Measurements from ENCODE around the genes ANGPTL2 and PTRH1.

DNA sequence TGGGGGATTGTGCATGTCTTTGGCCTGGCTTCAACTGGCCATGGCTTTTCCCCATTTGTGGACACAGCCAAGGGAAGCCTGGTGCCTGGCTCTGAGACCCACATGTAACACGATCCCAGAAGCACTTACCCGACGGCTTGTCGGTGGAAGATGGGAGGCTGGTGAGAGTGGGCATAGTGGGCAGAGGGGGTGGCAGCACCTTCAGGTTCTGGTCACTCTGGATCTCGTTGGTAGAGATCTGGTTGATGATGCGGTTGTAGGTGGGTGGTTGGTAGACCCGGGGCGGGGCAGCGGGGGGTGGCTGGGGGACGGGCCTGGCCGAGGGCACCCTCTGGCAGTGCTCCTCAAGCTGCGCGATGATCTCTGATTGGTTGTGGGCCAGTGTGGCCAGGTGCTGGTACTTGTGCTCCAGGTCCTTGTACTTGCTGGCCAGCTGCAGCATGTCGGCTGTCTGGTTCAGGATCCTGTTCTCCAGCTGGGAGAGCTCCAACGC is 14.6 kb downstream of the ANGPTL2 start:
- RRBS: no CpG with 5 or more reads among the region's 15 CpGs

GRCh38 chr9:127116860-127117588 is 5.4 kb downstream of the ANGPTL2 start:
- RRBS: no CpG with 5 or more reads among the region's 4 CpGs

GRCh38 chr9:127121222-127121882 is 1.1 kb downstream of the ANGPTL2 start:
- RRBS: no CpG with 5 or more reads among the region's 13 CpGs

DNA sequence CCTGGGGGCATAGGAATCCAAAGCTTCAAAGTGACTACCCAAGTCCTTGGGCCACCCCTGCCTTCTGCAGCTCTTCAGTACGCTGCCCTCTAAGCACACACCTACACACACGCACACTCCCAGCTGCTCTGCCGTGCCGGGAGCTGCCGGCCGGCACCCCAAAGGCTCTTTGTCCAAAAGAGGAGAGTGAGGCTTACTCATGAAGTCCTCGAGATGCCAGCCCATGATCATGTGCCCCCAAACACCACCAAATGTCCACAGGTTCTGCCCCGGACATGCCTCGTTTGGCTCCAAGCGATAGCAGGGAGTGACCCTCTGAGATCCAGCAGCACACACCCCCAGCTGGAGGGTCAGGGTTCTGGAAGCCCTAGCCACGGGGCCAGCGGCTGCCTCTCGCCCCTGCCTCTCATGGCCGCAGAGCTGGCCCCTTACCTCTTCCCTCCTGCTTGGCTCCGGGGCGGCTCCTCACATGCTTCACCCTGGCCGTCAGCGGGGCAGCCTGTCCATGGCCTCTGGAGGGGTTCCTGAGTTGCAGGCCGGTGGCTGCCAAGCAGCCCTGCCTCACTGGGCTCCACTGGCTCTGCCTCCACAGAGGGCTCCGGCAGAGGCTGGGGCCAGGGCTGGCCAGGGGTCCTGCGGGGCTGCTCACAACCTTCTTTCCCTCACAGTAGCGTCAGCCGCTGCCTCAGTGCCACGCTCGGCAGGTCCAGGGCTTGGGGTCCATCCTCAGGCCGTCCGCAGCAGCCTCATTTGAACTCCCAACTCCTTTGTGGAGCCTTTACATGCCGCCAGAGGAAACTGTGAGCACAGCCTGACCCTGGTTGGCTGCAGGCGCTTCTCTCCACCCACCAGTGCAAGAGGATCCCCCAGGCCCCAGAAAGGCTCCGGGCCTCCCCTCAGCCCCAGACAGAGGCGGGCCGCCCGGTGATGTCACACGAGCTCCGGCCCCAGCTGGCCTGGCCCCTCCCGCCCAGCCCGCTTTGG is at the start of gene ANGPTL2:
Gene ANGPTL2 (minus strand): TSS at position 753 of the 984 bp plus-strand sequence.
- RRBS: 20% methylated on average over 10 of the region's 37 CpGs

GRCh38 chr9:127126956-127127490 is 4.6 kb upstream of the ANGPTL2 start:
- RRBS: no CpG with 5 or more reads among the region's 2 CpGs

GRCh38 chr9:127141131-127141717 is 18.8 kb upstream of the ANGPTL2 start:
- RRBS: no CpG with 5 or more reads among the region's 6 CpGs

DNA sequence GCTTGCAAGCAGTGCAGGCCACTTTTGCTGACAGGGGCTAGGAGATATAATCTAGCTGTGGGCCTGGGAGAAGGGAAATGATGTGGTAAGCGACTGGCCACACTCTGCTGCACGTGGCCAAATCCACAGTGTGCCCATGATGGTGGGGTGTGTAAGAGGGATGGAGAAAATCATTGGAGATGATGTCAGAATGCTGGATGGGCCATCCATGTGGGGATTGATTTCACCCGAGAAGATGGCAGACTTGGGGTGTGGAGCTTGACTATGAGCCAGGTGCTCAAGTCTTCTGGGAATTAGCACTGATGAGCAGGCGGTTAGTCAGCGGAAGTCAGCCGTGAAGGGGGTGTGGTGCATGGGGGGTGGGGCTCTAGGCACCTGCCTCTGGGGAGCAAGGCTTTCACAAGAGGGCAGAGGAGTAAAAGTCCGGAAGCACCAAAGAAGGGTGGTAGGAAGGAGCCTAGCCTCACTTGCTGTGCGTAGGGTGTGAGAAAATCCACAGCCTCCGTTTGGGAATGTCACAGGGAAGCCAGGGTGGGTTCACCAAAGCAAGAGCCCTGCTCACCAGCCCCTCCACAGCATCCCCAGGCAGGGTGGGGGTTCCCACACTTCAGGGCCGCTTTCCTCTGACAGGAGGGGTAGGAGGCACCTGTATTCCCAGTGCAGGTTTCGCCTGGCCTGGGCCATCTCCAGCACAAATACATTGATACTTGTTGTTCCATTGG is 44.4 kb upstream of the ANGPTL2 start:
- RRBS: no CpG with 5 or more reads among the region's 11 CpGs

DNA sequence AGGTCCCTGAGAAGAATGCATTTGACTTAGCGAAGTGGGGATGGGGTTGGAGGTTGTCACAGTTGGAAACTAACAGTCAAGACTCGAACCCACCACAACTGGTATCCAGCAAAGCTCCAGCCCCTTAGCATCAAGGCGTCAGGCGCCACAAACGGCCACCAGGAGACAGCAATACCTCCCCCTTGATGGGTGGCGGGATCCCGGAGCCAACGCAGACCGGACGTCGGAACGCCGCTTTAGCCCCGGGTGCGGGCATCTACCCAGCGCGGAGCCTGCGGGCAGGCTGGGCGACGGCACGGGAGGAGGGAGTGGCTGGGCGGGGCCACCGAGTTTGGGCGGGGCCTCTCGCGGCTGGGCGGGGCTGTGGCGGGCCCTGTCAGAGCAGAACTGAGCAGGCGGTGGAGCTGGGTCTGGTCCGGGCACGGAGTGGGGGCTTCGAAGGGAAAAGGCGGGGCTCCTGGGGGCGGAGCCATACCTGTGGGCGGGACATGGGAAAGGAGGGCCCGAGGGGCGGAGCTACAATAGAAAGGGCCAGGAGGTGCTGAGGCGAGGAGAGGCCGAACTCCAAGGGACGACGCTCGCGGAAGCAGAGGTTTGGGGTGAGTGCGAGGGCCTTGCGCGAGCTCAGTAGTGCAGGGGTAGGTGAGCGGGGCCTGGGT is 40.4 kb upstream of the GARNL3 start:
- RRBS: no CpG with 5 or more reads among the region's 47 CpGs

DNA sequence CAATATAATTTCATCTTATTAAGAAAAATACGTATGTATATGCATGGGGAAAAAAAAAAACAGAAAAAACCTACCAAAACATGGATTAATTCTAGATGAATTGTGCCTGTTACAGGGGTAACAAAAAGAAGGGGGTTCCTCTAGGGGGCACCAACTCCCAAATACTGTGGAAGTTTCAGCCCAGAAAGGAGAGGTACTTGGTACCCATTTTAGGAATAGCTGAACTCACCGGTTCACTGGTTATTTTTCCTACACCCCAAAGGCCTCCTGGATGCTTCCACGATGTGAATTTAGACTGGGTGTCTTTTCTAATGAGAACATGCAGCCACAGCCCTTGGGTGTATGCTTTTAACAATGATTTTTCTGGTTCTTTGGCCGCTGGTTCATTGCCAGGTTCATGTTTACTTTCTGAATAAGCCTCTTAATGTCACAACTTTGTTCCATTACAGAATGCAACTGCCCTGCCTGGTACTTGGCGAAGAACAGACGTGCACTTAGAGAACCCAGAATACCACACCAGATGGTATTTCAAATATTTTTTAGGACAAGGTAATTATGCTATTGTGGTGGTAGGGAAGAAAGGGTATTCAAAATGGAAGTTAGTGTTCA is 46.7 kb downstream of the GARNL3 start:
- RRBS: no CpG with 5 or more reads among the region's 6 CpGs

DNA sequence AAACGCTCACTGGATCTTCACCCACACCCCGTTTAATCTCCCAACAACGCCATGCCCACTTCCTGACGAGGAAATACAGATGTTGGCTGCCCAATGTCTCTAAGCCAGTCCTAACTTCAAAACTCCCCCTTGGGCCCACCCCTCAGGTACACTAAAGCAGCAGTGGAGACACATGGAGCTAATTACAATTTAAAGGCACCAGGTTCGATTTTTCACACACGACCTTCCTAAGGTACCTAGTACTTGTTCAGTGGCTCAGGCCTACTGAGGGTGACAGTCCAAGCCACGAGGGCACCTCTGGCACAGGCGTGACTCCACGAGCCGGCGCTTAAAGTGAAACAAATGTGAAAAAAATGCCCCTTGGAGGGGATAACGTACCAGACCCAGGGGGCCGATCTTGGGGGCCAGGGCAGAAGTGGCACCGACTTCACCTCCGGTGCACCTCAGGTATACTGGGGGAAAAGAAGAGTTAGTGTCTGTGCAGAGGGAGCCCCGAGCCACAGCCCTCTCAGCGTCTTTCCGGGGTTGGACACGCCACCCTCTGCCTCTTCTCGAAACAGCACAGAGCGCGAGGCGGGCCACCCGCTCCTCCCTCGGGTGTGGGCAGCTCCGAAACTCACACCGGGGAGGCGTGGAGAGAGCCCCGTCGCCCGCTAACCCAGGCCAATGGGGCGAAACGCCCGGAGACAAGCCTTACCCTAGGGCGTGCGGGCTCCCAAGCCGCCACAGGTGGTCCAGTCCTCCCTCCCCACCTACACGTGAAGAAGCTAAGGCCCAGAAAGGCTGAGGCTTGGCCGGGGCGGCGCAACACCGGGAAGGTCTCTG is 641 bp downstream of the RPL12 start:
- RRBS: 3% methylated on average over 22 of the region's 42 CpGs

DNA sequence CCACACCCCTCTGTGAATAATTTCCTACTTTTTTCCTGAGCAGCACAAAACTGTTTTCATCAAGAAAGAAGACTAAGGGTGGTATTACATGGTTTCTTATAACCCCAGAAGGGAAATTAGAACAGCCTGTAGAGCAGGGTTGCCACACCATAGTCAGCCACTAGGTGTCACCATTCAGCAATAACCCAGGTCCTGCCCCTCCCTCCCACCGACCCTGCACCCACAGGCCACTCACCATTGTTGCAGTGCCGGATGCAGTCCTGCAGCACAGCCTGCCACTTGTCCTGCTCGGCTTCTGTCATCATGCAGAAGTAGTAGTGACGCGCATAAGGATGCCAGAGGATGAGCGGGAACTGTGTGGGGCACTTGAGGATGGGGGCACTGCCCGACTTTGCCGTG is 45.4 kb downstream of the NIBAN2 start:
- RRBS: no CpG with 5 or more reads among the region's 8 CpGs

DNA sequence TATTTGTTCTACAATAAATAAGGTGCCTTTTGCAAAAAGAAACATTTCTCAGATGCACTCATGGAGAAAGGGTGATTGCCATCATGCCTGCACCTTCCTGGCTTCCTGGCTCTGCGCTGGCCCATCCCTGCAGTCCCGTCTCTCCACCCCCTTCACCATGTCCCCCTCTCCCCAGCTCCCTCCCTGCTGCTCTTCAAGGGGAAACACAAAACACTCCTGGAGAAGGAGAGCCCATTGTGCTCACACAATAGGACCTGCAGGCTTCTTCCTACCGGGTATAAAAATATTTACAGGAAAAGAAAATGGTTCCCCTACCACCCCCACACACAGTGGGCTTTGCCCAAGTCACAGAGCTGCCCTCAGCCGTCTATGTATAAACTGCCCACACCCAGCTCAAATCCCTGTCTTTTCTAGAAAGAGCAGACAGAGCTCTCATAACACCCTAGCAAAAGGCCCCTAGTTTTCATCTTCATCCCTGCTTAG is 40.5 kb downstream of the NIBAN2 start:
- RRBS: no CpG with 5 or more reads among the region's 4 CpGs

GRCh38 chr9:127557247-127557906 is 11.5 kb downstream of the NIBAN2 start:
- RRBS: 20% methylated on average over 1 of the region's 6 CpGs

DNA sequence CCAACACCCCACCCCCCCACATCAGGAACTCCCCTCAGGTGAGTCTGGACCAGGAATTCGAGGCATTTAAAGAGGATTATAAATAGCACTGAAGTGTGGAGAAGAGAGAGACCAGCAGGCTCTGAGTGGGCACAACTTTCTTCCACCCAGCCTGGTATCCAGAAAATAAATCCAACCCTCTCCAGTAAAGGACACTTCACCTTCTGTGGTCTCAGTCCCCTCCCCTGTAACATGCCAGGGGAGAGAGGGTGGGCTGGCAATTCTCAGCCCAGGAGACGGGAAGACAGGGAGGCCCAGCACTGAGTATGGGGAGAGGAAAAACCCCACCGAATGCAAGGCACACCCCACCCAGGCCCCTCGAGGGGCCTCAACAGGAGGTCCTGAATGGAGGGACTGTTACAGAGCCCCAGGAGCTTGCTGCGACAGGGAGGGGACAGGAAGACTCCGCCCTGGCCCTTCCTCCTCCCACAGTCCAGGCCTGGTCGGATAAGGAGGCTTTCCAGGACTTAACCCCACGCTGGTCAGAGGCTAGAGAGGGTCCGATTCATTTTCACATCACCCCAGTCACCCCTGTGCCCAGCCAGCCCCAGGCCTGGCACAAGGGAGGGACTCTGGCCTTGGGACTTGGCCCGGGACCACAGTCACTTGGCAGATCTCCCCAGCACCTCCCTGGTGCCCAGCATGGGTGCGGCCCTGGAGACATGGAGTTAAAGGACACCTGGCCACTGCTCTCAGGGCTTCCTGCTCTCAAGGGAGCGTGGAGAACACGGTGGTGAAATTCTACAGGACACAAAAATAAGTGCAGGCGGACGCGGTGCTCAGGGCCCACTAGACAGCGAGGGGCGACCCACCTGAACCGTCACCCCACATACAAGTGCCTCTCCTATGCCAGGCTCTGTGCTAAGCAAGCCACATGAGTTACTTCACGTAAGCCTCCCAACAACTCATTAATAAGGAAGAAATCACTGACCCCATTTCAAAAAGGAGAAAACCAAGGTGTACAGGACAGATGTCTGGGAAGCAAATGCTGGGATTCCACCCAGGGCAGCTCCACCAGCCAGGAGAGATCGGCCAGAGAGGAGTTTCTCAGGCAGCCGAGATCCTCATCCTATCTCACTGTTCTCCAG is 1.6 kb downstream of the NIBAN2 start:
- RRBS: no CpG with 5 or more reads among the region's 22 CpGs

GRCh38 chr9:127573921-127575125 is 5.5 kb upstream of the NIBAN2 start:
- RRBS: no CpG with 5 or more reads among the region's 12 CpGs

DNA sequence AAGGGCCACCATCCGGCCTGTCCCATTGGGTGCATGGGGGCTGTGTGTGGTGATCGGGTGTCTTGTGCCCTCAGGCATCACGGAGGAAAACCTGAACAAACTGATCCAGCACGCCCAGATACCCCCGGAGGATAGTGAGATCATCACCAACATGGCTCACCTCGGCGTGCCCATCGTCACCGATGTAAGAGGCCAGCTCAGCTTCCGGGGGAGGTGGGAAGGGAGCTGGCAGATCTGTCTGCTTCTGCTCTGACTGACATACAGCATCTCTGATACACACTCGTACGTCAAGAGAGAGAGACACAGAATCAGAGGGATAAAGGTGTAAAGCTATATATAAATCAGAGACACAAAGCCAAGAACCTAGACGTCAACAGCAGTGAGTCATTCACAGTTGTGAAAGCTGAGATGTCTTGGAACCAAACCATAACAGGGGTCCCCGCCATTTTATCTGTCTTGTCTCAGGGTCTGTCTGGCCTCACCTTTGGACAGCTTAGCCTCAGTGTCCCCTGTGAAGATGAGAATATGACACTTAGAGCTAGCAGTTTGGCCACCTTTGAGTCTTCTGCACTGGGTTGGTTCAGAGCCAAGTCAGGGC is 30.1 kb upstream of the CFAP157 start:
- RRBS: 96% methylated on average over 6 of the region's 14 CpGs

GRCh38 chr9:127715339-127716390 is at the start of gene PTRH1:
TSS of gene PTRH1 (minus strand) at chr9:127715663.
- RRBS: 4% methylated on average over 27 of the region's 71 CpGs

DNA sequence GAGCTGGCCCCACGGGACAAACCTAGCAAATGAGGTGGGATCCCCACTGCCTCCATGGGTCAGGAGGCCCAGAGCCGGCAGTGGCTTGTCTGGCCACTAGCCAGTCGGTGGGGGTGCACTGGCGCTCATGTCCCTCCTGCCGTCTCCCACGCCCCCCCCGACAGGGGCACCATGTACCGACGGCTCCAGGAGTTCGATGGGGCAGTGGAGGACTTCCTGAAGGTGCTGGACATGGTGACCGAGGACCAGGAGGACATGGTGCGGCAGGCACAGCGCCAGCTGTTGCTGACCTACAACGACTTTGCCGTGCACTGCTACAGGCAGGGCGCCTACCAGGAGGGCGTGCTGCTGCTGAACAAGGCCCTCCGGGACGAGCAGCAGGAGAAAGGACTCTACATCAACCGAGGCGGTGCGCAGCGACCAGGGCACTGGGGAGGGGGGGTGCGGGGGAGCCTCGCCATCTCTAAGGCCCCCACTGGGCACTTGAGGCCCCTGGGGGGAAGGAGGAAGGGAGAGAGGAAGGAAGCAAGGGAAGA is 8.1 kb downstream of the TTC16 start:
- RRBS: no CpG with 5 or more reads among the region's 25 CpGs

- RRBS: 92% methylated on average over 2 of the region's 31 CpGs
Observed at GRCh38 chr9:127724599-127725135, 8.8 kb downstream of the TTC16 start.

GRCh38 chr9:127727343-127727621 is 7.8 kb downstream of the TOR2A start:
- RRBS: no CpG with 5 or more reads among the region's 6 CpGs